Bile duct (tissue), 1 donor: Measurements from ENCODE around the genes SCGB1A1 and BSCL2.

DNA sequence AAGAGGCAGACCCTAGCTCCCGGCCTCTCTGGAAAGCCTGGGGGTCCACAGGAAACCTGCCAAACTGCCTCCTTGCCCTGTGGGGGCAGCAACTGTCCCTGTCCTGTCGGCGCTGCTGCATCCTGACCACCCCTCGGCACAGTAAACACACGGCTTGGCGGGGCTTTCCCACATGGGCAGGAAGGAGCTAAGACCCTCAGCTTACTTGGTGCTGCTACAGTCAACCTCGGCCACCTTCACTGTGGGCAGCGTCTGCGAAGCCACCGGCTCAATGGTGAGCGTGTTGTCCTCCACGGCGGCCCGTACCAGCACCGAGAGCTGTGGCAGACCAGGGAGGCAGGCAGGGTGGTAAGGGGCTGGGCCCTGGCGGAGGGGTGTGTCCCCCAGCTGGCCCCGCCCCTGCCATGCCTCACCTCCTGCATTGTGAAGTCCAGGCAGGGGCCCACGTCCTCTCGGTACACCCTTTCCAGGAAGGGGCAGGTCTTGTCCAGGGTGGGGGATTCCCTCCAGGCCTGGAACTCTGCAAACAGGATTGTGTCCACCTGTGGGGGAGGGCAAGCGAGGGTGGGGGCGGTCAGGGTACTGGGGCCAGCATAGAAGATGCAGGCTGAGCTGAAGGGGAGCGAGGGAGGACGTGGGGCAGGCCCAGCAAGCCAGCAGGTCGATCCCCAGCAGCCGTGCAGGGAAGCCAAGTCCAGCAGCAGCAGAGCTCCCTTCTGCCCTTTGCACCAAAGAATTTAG lies 12.9 kb downstream of the RAB3IL1 start:
- PRO-cap, result bidirectional peak, plus-strand start at position 421 of the sequence, minus-strand start at position 310 of the sequence

DNA sequence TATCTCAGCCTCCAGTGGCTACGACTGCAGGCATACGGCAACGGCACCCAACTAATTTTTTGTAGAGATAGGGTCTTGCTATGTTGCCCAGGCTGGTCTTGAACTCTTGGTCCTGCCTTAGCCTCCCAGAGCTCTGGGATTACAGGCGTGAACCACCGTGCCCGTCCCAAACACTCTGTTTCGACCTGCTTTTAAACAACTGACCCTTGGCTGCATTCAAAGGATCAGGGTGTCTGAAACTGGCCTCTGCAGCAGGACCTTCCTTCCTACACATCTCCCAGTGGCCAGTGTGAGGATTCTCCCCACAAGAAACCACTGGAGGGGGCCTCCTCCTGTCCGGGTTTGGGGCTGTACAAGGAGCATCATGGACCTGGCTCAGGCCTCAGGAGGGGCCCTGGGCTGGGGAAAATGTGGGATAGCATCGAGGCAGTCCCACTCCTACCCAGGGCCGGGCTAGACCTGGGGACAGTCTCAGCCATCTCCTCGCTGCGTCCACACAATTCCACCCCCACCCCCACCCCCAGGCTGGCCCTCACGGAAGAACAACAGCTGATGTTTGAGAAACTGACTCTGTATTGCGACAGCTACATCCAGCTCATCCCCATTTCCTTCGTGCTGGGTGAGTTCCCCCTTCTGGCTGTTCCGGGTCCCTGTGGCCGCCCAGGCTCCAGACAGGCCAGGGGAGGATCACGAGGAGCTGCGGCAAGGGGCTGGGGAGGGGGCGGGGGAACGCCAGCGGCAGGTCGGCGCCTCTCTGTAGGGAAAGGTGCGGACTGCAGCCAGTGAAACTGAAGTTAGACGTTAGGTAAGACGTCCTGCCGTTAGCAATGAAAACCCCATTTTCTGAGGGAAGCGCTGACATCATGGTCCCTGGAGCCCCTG lies 4.7 kb downstream of the BEST1 start:
- PRO-cap, result bidirectional peak, plus-strand start at position 670 of the sequence, minus-strand start at position 642 of the sequence

- PRO-cap, result no peak
Measured at GRCh38 chr11:61958882-61959365, 8.5 kb downstream of the FTH1 start.

DNA sequence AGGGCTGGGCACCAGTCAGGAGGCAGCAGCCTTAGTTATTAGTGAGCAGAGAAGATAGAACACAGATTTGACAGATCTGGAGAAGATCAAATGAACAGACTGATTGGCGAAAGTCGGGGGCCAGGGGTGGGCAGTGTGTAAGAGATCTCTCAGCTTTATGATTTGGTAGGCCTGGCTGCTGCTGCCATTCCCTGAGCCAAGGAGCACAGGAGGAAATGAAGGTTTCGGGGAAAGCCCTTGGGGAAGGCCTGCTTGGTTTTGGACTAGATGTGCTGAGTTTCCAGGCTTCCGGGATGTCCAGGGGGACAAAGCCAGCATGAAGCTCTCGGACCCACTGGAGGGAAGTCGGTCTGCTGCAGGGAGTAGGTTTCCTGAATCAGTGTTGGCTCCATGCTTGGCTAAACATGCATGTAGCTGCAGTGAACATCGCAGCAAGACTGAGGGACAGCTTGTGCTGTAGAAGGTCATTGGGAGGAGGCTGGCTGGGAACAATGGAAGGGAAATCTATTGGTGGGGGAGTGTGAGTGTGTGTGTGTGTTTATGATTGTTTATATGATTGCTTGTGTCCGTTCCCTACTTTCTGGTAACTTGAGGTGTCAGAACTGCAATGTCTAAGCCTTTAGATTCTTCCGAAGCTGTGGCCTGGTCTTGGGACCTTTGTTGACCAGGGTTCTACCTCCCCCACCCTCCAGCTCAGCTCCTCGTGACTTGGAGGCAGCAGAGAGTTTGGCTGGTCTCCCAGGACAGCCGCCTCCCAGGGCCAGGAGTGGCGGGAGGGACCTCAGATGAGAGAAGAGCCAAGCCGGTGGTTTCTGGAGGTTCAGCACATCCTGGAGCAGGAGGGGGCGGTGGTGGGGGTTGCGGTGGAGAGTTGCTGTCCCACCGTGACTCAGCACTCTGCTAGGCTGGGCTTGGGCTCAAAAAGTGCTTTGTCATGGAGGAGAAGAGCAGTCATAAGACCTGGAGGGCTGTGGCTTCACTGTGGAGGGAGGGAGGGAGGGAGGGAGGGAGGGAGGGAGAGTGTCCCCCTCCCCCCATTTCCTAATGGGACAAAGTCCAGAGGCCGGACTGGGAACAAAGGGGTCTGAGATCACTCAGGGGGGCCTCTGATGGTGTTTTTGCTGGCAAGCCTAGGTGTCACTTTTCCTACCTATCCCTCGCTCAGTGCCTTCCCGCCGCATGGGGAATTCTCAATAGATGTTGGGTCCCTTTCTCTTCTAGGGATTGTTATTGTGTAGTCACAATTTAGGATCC lies 4.2 kb upstream of the FTH1 start:
- PRO-cap, result bidirectional peak, plus-strand start at position 409 of the sequence, minus-strand start at position 439 of the sequence; bidirectional peak, plus-strand start at position 763 of the sequence, minus-strand start at position 585 of the sequence

GRCh38 chr11:61978632-61979195 lies 11.3 kb upstream of the FTH1 start:
- PRO-cap, result no peak

GRCh38 chr11:62044953-62045152 lies 77.4 kb upstream of the FTH1 start:
- PRO-cap, result no peak

DNA sequence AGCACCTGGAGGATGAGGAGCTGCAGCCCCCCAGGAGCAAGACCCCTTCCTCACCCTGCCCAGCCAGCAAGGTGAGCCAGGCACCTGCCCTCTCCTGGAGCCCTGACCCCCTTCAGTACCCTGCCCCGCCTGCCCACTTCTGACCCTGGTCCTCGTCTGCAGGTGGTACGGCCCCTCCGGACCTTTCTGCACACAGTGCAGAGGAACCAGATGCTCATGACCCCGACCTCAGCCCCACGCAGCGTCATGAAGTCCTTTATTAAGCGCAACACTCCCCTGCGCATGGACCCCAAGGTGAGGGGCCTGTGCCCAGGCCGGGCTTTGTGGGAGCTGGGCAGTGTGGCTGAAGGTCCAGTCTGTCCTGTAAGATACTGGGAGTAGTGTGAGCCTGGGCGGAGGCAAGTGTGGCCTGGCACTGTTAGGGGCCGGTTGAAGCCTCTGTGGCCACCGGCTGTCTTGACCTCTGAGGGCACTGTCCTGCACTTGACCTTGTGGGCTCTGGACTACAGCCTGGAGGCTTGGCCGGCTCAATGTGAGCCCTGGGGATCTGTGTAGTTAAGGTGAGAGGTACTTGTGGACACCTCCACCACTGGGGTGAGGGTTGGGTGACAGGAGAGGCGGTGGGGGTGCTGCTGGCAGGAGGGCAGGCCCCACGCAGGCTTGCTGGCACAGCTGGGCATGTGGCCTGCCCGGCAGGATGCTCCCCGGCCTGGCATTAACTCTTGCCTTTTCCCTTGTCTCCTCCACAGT lies 17.1 kb downstream of the INCENP start:
- PRO-cap, result no peak

GRCh38 chr11:62370714-62371534 lies 33.7 kb downstream of the ASRGL1 start:
- PRO-cap, result no peak

DNA sequence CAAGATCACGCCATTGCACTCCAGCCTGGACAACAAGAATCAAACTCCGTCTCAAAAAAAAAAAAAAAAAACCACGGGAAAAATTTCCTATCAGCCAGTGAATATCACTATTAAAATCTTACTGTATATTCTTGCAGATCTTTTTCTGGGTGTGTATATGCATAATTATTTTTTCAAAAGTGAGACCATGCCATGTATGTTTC lies 21.3 kb upstream of the SCGB1A1 start:
- PRO-cap, result no peak

GRCh38 chr11:62418912-62419244 lies at the start of gene SCGB1A1:
TSS of gene SCGB1A1 (plus strand) at chr11:62419033.
- PRO-cap, result no peak

DNA sequence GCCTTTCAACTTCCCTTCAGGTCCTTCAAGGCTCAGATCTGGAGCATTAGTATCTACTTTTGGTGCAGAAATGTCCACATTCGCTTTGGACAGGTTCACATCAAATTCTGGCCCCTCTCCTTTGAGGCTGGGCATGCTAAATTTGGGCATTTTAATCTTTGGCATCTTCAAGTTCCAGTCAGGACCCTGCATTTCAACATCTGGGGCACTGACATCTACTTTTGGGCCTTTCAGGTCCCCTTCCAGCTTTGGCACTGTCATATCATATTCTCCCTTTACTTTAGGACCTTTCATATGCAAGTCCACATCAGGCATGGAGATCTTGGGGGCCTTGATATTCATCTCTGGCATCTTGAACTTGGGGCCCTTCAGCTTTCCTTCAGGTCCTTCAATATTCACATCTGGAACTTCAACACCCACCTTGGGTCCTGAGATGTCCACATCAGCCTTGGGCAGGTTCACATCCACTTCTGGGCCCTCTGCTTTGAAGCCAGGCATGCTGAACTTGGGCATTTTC lies 15.3 kb downstream of the AHNAK start:
- PRO-cap, result no peak

GRCh38 chr11:62533618-62534244 lies 12.9 kb downstream of the AHNAK start:
- PRO-cap, result no peak

DNA sequence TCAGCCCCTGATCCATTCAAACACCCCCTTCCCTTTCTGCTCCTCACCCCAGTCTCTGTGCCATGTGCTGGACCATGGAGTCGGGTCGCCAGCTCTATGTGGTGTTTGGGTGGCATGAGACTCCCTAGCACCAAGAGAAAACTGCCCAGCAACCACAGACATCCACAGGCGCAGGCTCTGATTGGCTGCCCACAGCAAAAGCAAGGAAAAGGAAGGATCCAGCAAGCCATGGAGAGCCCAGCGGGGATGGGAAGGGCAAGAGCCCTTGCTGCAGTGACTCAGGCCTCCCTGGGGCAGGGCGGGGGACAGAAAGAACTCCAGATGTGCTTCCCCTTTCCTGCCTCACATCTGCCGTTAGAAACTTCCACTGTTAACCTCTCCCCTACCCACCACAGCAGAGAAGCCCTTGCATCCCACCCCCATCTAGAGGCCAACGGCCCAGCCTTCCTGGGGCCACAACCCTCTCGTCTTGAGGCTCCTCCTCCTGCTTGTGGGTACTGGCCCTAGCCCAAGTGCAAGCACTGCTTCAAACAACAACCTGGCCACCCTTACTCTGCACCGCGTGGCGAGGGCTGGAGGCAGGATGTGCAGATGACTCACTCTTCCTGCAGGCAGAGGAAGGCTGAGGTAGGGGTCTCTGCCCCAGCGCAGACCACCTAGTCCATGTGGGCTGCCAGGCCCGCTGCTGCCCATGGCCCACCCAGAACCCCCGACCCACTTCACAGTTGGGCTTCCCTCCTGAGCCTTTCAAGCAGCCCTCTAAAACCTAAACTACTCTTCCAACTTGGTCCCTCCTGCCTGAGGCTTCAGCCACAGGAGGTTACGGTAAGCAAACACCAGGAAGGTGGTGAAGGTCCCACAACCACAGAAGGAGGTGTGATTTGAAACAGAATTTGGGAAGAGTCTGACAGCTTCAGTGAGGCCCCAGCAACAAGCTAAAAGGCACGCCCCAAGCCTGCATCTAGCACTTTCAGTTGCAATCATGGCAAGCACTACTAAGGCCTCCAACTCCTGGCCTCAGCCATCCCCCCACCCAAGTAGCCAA lies 9.9 kb upstream of the AHNAK start:
- PRO-cap, result no peak

GRCh38 chr11:62572961-62573539 lies 641 bp downstream of the EEF1G start:
- PRO-cap, result no peak

GRCh38 chr11:62592737-62592984 lies 1.3 kb upstream of the TUT1 start:
- PRO-cap, result no peak

GRCh38 chr11:62610975-62611628 lies 1.5 kb downstream of the EML3 start:
- PRO-cap, result no peak

DNA sequence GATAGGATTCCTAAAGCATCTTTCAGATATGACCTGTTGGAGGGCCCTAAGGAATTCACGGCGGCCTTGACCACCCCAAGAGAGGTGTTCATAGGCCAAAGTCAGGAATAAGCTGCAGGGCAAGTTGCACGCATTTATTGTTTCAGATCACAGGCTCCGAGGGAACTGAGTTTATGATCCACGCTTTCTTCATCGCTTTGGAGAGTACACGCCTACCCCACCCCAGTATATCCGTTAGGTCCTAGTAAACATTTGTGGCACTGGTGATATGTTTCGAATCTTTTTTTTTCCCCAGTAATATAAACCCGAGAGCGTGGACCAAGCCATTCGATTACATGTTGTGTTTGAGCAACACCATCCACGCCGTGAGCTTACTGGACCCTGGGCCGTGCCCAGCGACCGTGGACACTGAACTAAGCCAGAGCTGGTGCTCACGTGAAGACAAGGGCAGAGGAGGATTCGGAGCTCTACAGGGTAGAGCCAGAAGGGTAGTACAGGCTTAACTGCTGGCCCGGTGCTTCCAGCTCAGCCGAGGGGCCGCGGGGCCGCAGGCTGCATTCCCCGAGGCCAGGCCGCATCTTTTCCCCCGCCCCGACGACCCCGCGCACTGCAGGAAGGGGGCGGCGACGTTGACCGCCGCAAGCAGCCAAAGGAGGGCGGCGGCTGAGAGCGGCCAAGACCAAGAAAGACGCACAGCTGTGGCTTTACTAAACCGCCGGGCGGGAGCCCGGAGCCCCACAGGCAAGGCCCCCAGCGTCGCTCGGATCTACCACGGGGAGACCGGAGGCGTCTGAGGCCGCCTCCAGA lies 579 bp downstream of the GANAB start:
- PRO-cap, result no peak

- PRO-cap, result no peak
Measured at GRCh38 chr11:62687563-62688529, 1.5 kb downstream of the LRRN4CL start.

GRCh38 chr11:62702214-62702606 lies 5.0 kb downstream of the BSCL2 start:
- PRO-cap, result no peak

DNA sequence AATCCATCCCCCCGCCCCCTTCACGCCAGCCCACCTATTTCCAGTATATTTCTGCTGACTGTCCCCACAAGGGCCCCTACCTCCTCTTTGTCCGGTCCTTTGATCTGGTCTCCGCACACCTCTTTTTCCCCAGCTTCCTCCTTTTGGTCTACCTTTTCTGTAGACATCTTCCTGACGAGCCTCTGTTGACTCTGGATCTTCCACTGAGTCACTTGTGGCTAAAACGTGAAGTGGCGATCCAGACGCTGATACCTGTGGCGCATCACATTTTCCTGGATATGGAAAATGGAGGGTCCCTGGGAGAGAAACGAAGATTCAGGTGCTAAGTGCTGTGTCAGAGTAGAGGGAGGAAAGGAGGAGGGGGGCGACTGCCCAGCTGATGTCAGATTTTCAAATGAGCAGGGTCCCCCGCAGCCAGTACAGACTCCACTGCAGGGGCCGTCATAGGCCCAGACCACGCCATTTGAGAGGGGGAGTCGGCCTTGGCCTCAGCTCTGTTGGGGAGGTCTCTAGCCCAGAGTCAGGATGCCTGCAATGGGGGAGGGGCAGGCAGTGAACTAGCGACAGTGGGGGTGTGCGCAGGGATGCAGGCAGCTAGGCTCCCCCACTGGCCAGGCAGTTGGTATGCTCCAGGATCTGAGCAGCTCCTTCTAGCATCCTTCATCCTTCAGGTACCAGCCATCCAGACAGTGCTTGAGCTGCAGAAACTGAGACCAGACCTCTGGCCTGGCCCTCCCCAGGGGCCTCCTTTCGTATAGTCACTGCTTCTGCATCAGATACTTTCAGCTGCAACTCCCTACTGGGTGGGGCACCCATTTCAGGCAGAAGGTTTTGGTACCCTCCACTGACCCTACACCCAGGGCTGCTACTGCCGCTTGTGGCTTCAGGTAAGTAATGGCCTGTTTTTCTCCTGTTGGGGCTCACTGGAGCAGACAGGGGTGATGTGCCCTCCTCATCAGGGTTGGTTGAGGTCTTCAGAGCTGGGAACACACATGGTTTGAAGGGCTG lies at the start of gene BSCL2:
TSS of gene BSCL2 (minus strand) at position 396 of the 1,008 bp plus-strand sequence.
- PRO-cap, result no peak